Placental epithelial cell (primary cell): ENCODE results near the gene SFRP4.

DNA sequence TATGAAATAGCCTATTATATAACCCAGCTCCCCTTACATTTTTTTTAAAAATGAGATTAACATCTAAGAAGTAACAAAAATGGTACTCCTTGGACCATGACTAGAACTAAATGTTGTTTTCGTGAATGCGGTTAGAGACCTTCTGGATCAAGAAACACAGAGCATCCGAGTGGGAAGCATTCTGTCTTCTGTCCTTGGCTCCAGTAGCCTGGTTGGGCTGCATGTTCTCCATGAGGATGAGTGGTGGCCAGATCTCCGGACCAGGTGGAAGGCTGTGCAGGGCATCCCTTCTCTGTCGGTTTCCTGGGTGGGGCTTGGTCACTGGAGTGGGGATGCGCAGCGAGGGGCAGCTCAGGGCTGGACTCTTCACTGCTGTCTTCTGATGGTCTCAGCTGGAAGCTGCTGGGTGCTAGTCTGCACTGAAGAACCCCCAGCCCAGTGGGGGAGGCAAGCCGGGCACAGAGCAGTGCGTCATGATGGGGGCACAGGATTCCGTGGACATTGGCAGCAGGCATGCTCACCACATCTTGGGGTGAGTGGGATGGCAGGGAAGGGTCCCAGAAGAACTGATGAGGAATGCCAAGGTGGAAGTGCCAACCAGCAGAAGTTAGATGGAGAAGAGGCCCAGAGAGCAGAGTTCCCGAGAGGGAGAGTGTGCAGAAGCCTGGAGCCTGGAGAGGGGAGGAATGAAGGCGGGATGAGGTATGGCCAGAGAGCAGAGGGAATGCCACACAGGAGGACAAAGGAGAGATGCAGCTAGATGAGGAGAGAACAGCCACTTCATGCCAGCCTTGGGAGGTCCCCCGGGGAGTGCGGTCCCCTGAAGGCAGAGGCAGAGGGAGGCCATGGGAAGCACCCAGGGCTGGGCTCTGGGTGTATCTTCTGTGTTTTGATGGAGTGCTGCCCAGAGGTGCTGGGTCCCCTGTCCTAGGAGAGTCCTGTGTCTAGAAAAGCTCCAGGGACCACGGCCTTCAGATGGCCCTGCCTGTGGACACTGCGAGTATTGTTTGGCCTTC is 39.9 kb downstream of the EEPD1 start:
- CAGE, long polyA plus RNA = no peak

- CAGE, long polyA plus RNA = no peak
These were observed 56.3 kb downstream of the EEPD1 start for GRCh38 chr7:36209074-36210126.

DNA sequence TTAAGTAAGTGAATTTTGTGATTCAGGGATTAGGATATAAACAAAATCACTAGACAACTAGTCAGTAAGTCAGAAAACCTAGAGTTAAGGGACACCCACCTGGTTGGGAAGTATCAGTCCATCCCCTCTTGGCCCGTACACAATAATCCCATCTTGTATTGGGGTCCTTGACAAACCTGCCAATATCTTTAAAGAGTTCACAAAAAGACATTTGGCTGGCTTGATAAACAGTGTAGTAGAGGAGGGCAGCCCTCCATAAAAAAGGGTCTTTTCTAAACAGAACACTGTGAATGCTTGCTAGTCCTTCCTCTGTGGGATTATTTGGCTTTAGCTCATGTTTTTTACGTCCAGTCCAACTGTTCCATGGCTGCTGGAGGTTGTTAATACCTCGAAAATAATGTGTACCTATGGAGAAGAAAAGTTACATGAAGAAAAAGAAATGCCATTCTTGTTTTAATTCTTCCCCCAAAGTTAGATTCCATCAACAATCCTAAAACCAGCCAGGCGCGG is 33.2 kb downstream of the MATCAP2 start:
- CAGE, long polyA plus RNA = no peak

GRCh38 chr7:36388901-36389182 is 820 bp upstream of the ANLN start:
- CAGE, long polyA plus RNA = no peak

GRCh38 chr7:36784789-36785665 is 60.7 kb upstream of the AOAH start:
- CAGE, long polyA plus RNA = no peak

GRCh38 chr7:36787977-36788549 is 63.8 kb upstream of the AOAH start:
- CAGE, long polyA plus RNA = no peak

DNA sequence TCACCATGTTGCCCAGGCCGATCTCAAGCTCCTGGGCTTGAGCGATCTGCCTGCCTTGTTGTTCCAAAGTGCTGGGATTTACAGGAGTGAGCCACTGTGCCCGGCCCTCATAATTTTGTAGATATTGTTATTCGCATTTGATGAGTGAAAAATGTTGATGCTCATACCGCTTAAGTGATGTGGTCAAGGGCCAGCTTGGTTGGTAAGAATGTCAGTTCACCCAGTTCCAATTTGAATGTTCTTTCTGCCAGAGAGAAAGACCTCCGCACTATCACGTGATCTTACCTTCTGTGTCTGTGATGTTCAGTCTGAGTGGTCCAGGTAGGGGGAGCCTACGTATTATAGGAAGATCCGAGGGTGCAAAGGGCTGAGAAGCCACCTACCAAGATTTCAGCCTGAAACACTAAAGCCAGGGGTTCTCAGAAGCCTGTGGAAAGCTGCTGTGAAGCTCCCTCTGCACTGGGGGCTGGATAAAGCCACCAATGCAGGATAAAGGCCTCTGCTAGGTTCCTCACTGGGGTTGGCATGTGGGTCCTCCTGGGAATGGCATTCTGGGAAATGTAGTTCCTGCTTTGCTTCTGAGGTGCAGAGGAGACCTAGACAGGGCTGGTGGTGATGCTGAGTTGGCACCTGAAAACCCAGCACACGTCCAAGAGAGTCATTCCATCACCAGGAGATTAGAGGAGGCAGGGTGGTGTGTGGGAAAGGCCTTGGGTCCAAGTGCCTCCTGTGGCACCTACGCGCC is 64.6 kb upstream of the AOAH start:
- CAGE, long polyA plus RNA = no peak

- CAGE, long polyA plus RNA = no peak
These were observed 66.0 kb upstream of the AOAH start for GRCh38 chr7:36790205-36790779.

- CAGE, long polyA plus RNA = no peak
These were observed 247.8 kb upstream of the AOAH start for GRCh38 chr7:36971970-36972613.

DNA sequence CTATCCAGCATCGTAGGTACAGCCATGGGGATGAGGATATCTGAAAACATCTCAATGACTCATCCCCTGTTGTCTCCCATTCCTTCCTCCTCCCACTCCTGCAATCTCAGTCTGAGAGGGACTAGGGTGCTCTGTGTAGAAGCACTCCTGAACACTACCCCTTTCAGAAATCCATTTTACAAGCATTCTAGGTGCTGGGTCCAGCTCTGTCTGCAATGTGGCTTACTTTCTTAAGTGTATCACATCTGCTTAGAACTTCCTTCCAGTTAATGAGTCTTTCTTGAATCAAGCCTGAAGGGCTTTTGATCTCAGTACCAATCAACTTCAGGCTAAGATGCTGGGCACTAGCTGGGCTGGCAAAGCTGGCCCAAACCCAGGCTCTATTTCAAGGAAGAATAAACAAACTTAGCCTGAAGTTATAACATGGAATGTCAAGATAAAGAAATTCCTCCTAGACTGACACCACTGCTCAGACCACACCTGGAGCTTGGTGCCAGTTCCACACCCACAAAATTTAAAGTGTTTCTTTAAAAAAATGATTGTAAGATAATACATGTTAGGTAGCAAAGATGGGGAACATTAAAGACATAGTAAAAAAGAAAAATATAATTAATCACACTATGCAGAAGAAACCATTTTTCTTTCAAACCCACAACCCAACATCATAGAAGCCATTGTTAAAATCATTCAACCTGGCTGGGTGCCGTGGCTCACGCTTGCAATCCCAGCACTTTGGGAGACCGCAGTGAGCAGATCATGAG is 270.4 kb upstream of the AOAH start:
- CAGE, long polyA plus RNA = no peak

GRCh38 chr7:37193508-37194144 is 255.0 kb downstream of the ELMO1 start:
- CAGE, long polyA plus RNA = no peak

DNA sequence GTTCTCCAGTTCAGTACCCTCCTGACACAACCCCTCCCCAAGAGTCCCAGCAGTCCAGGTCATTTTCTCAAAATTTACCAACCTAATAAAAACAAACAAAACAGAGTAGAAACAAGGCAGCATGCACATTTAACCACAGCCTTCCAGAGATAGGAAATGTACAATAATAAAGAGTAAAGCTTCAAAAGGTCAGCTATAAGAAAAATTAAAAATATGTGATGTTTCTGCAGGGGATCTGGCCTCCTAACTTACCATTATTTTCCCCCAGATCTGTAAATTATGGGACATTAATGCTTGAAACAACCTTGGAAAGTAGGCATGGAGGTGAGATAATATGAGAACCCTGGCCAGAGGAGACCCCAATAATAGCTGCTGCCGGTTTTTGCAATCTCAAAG is 1.9 kb downstream of the ELMO1 start:
- CAGE, long polyA plus RNA = no peak

GRCh38 chr7:37480511-37481176 is 32.0 kb upstream of the ELMO1 start:
- CAGE, long polyA plus RNA = no peak

GRCh38 chr7:37916607-37917554 is at the start of gene SFRP4:
Gene SFRP4 (minus strand): TSS chr7:37916817.
- CAGE, long polyA plus RNA = no peak

GRCh38 chr7:38215625-38216252 is 37.7 kb downstream of the STARD3NL start:
- CAGE, long polyA plus RNA = no peak

- CAGE, long polyA plus RNA = no peak
These were observed 64.8 kb downstream of the STARD3NL start for GRCh38 chr7:38242774-38243288.

- CAGE, long polyA plus RNA = no peak
These were observed 108.0 kb downstream of the POU6F2 start for GRCh38 chr7:39085519-39086279.

GRCh38 chr7:39406303-39406778 is 159.9 kb upstream of the YAE1 start:
- CAGE, long polyA plus RNA = no peak

DNA sequence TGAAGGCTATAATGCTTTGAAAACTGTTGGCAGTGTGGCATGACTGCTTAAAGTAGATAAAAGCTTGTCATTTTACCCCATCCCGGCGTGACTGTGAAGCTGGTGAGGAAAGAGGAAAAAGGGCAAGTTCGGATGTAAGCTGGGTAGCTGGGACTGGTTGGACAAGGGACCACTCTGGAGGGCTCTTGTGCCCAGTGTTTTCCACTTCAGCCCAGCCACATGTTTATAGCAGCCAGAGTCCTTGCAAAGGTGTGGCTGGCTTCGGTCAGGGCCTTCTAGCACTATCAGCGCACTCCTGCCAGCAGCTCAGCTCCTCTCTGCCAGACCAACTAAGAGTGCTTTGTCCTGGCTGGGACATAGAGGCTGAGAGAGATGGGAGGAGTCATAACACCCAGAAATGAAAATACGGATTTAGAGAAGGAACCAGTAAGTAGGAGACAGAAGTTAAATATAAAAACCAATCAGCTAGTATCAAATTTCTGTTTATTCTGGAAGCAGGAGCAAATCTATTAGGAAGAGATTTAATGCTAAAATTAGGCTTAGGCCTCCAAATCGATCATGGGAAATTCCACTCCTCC is 134.9 kb downstream of the RALA start:
- CAGE, long polyA plus RNA = no peak

DNA sequence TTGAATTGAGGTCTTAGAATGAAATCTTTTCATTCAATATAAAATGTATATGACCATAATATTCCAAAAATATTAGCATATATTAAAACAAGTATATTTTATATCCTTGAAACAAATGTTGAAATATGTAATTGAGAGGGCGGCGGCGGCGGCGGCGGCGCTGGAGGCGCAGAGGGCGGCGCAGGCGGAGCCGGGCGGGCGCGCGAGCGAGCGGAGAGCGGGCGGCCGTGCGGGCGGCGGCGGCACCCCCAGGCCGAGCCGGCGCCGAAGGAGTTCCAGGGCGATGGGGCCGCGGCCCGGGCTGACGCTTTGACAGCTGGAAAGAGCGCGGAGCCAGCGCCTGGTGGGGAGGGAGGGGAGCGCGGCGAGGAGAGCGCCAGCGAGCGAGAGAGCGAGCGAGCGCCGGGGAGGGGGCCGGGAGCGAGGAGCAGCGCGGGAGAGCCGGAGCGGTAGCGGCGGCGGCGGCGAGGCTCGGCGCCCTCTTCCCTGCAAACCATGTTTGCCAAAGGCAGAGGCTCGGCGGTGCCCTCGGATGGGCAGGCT is 116.9 kb upstream of the CDK13 start:
- CAGE, long polyA plus RNA = no peak